SK-MEL-5 (cell line): ENCODE results near the gene FAM193A.

GRCh38 chr4:1305131-1305922 lies 15.6 kb downstream of the MAEA start:
RAMPAGE:
- cytosol, long total RNA, result no peak
- long total RNA, result no peak
- nucleus, long total RNA, result no peak

DNA sequence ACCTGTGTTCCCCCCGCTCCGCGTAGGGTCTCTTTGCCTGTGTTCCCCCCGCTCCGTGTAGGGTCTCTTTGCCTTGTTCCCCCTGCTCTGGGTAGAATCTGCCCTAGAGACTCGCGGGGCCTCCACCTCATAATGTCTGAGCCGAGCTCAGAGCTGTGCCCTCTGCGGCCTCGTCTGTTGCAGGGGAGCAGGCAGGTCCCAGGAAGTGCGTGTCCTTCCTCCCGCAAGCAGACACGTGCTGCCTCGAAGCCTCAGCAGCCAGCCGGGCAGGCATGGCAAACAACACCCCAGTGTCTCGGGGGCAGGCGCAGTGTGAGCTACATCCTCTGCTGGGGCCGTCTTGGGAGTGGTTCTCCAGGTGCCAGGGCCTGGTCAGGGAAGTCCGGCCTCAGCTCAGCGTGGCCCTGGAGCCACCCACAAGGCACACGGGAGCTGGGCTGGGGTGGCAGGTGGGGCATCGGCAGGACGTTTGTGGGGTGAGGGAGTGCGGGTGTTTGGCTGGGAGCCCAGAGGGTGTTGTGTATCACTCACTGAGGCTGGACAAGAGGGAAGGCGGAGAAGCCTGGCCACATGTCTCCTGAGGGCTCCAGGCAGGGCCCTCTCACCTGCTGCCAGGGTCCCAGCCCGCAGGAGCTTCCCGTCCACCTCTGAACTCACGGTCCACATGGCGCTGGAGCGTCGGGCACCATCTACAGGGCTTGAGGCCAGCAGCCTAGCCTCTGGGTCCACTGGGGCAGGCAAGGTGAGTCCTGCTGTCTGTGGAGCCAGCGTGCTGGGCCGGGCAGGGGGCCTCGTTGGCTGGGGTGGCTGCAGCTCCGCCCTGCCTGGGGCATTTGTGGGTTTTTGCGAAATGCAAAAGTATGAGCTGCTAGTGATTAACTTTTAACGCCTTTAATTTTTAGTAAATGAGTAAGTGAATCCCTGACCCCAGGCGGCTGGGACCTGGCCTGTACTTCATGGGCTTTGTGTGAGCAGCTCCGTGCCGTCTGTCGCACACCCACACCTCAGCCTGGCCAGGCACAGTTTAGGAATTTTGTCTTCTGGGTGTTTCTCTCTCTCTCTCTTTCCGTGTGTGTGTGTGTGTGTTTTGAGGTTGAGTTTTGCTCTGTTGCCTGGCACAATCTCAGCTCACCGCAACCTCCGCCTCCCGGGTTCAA lies 17.4 kb upstream of the UVSSA start:
RAMPAGE:
- cytosol, long total RNA, result no peak
- long total RNA, result no peak
- nucleus, long total RNA, result no peak

RAMPAGE:
- cytosol, long total RNA, result no peak
- long total RNA, result no peak
- nucleus, long total RNA, result no peak
Measured at GRCh38 chr4:1524223-1524664, 118.0 kb upstream of the NKX1-1 start.

GRCh38 chr4:1683054-1683818 lies 877 bp downstream of the FAM53A start:
RAMPAGE:
- cytosol, long total RNA, result no peak
- long total RNA, result no peak
- nucleus, long total RNA, result no peak

GRCh38 chr4:1768479-1769165 lies 24.5 kb upstream of the FGFR3 start:
RAMPAGE:
- cytosol, long total RNA, result no peak
- long total RNA, result no peak
- nucleus, long total RNA, result no peak

DNA sequence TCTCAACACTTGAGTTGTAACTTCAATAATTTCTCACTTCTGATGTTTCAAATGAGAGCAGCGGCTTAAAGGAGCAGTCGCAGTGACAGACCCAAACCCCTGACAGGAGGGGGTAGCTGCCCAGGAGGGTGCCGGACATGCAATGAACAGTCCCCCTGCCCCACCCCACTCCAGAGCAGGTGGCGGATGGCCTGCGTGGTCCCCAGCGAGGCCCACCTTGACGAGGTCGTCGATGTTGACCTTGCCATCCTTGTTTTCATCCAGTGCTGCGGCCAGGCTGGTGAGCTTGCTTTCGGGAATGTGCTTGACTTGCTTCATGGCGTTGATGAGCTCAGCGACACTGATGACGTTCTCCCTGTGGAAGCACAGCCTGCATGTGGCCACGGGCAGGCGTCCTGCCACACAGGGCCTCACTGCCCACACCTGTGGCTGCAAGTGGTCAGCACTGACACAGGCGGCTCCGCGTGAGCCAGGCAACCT lies 22.4 kb downstream of the FGFR3 start:
RAMPAGE:
- cytosol, long total RNA, result no peak
- long total RNA, result no peak
- nucleus, long total RNA, result no peak

RAMPAGE:
- cytosol, long total RNA, result no peak
- long total RNA, result no peak
- nucleus, long total RNA, result no peak
Measured at GRCh38 chr4:1822117-1822842, 29.2 kb downstream of the FGFR3 start.

GRCh38 chr4:1822869-1823240 lies 29.8 kb downstream of the FGFR3 start:
RAMPAGE:
- cytosol, long total RNA, result no peak
- long total RNA, result no peak
- nucleus, long total RNA, result no peak

RAMPAGE:
- cytosol, long total RNA, result no peak
- long total RNA, result no peak
- nucleus, long total RNA, result no peak
Measured at GRCh38 chr4:1881644-1882249, 10.6 kb downstream of the NSD2 start.

DNA sequence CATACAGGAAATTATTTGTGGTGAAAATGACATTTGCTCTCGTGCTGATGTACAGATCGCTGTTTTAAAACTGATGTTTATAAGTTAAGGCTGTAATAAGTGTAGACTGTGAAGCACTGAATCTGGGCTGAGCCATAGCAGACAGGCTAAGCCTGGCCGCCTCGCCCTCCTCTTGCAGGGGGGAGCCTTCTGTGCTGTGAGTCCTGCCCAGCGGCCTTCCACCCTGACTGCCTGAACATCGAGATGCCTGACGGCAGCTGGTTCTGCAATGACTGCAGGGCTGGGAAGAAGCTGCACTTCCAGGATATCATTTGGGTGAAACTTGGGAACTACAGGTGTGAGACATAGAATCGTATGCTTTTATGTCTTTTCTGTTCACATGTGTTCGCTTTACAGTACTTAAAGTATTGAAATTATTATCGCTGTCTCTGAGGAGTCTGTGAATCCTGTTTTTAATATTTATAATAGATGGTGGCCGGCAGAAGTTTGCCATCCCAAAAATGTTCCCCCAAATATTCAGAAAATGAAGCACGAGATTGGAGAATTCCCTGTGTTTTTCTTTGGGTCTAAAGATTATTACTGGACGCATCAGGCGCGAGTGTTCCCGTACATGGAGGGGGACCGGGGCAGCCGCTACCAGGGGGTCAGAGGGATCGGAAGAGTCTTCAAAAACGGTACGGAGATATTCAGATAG lies 53.1 kb downstream of the NELFA start:
RAMPAGE:
- cytosol, long total RNA, result no peak
- long total RNA, result no peak
- nucleus, long total RNA, result no peak

DNA sequence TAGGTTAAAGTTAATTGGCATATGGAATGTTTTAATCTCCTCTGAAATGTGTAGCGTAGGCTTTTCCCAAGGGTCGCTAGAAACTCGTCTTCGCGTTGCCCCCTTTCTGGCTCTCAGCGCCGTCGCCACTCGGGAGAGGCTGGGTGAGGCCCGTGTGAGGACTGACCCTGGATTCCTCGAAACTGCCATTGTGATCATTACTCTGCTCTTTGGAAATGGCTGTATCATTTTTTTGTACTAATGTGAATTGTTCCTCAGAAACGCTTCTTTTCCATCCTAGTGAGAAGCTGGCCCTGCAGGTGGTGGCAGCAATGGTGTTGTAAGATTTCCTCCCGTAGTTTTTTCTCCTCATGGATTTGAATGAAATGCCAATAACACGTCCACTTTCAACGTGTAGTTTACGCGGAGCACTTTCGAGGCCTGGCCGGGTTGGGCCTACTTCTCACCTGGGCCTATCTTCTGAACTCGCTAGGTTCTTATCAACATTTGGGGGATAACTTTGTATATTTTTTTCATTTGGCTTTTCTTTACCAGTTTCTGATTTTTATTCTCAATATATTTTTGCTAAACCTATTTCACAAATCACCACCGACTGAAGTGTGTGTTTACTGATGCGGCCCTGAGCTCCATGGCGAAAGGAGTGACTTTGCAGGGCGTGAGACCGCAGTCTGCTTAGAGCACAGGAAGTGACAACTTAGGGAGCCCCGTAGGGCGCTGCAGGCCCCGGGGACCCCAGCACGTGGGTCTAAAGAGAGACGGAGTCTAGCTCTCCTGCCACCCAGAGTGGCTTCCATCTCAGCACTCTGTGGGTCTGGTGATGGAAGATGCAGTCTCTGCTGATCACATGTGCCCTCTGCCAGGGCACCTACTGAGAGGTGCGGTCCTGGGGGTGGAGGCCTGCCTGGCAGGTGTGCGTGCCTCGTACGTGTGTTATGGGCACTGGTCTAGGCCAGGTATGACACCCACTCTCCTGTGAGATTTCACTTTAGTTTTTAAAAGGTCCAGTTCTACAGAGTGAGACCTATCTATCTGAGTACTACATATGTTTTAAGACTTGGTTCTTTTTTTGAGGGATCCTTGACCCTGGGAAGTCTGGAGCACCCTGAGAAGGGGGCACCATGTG lies 29.2 kb downstream of the NELFA start:
RAMPAGE:
- cytosol, long total RNA, result no peak
- long total RNA, result no peak
- nucleus, long total RNA, result no peak

RAMPAGE:
- cytosol, long total RNA, result no peak
- long total RNA, result no peak
- nucleus, long total RNA, result no peak
Measured at GRCh38 chr4:2260284-2260820, 1.6 kb downstream of the MXD4 start.

GRCh38 chr4:2361230-2362214 lies 56.9 kb downstream of the ZFYVE28 start:
RAMPAGE:
- cytosol, long total RNA, result no peak
- long total RNA, result no peak
- nucleus, long total RNA, result no peak

DNA sequence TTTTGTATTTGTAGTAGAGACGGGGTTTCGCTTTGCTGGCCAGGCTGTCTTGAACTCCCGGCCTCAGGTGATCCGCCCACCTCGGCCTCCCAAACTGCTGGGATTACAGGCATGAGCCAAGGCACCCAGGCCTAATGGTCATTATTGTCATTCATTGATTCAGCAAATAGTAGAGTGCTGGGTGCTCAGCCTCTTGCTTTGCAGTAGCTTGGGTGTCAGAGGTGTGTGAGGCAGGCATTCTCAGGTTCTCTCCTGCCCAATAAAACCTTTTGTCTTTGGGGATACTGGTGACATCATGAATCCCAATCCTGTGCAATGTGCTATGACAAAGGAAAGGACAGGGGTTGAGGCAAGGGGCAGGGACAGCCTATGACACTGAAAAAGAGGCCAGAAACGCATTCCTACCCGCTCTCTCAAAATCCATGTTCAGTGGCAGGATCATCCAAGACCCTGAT lies 1.6 kb upstream of the FAM193A start:
RAMPAGE:
- cytosol, long total RNA, result no peak
- long total RNA, result no peak
- nucleus, long total RNA, result no peak

RAMPAGE:
- cytosol, long total RNA, result no peak
- long total RNA, result no peak
- nucleus, long total RNA, result no peak
Measured at GRCh38 chr4:2535934-2536803, at the start of gene FAM193A. FAM193A (plus strand) TSS chr4:2536647.

DNA sequence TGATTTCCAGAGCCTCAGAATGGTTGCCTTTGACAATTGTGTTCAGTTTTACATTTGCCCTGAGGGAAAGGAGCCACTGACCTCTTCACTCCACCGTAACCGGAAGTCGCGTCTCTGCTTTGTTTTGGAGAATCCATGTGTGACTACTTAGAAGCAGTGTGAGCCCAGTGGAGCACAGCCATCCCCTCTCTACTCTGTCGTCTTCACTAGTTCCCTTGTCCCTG lies 84.6 kb downstream of the TNIP2 start:
RAMPAGE:
- cytosol, long total RNA, result no peak
- long total RNA, result no peak
- nucleus, long total RNA, result no peak

DNA sequence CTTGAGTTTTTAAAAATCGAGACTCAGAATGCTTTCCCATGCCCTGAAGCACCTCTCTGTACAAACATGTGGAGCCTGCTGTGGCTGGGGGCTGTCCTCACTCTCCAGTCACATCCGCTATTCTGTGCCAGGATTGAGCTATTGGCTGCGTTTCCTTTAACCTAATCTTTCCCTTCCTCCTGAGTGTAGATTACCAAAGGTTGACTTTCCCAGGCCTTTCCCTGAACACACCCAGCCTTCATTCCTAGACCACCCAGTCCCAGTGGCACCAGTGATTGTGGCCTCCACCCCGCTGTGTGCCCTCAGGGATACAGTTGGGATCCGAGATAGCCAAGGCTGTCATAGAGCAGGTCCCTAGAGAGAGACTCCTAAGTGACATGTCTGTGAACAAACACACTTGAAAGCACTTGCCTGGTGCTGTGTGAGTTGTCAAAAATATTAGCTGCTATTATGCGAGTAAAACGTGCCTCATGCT lies 41.8 kb downstream of the TNIP2 start:
RAMPAGE:
- cytosol, long total RNA, result no peak
- long total RNA, result no peak
- nucleus, long total RNA, result no peak

DNA sequence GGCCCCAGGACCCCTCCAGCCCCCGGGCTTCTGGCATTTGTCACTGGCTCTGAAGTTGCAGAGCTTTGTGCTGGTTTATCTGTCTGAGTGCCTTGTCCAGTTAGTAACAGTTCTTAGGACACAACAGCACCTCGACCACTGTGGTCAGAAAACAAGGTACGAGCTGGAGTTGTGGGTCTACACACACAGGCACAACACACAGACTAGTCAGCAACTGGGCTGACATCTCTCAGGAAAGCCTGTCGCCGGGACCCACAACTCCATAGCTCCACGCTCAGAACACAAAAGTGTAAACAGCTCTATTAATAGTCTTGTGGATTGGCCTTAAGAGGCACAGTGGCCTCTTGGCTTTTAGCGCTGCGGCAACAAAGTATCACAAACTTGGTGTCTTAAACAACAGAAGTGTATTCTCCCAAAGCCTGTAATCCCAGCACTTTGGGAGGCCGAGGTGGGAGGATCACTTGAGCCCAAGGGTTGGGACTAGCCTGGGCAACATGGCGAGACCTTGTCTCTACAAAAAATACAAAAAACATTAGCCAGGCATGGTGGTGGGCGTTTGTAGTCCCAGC lies 5.0 kb downstream of the TNIP2 start:
RAMPAGE:
- cytosol, long total RNA, result no peak
- long total RNA, result no peak
- nucleus, long total RNA, result no peak

RAMPAGE:
- cytosol, long total RNA, result no peak
- long total RNA, result no peak
- nucleus, long total RNA, result no peak
Measured at GRCh38 chr4:2791880-2792657, 816 bp upstream of the SH3BP2 start.

RAMPAGE:
- cytosol, long total RNA, result no peak
- long total RNA, result no peak
- nucleus, long total RNA, result no peak
Measured at GRCh38 chr4:2805509-2806166, 12.8 kb downstream of the SH3BP2 start.